ENCODE data around the genes FOXP3, GAGE13, GAGE12E, PAGE1, USP27X, CLCN5, CENPVL2 and FAM156B.

- RRBS, result no CpG with 5 or more reads among the region's 5 CpGs
Measured at GRCh38 chrX:48538028-48538759, 1.3 kb upstream of the TBC1D25 start.

DNA sequence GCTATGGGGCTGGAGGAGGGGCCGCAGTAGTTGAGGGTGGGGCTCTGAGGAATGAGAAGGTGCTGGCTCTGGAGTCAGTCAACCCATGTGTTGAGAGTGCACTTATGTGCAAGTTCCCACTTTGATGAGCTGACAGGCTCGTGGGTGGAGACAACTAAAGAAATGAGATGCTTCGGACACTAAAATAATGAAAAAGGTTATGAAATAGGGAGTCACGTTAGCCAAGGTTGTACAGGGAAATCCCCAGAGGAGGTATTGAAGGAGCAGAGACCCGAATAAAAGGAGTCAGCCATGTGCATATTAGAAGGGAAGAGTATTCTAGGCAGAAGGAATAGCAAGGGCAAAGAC, 648 bp downstream of the TBC1D25 start:
- RRBS, result no CpG with 5 or more reads among the region's 5 CpGs

DNA sequence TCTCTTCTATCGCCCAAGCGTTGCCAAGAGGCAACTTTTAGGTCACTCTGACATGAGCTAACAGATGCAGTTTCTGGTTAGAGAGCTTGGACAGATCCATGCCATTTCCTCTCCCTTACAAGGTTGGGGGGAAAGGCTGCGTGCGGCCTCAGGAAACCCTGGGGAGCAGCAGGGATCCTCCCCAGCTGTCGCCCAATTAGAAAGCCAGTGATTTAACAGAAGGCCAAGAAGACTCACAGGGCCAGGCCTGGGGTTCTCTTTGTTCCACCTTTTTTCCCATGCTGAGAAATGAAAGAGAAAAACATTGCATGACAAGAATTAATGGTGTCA, 35.2 kb upstream of the WAS start:
- RRBS, result no CpG with 5 or more reads among the region's 5 CpGs

DNA sequence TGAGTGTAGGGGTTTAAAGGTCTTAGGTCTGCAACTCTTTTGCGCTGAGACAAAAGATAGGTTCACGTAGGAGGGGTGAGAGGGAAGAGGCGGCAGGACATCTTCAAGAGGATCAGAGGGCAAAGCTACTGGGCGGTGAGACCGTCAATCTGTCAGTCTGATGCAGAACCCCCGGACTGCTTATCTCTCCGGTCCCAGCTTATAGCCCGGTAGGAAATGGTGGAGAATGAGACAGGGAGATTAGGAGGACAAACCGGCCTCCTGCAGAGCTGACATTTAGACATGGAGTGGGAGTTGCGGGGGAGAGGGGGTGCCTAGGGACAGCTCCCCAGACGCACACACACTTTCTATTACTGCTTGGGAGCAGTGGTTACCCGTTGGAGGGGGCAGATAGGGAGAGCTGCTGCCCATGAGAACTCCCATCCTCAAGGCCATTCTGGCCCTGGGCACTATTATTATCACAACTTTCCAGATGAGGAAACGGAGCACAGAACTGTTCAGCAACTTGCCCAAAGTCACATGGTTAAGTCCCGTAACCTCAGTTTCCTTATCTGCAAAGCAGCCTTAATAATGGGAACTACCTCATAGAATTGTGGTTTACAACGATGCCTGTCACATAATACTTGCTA, 1.2 kb upstream of the HDAC6 start:
- RRBS, result no CpG with 5 or more reads among the region's 15 CpGs

DNA sequence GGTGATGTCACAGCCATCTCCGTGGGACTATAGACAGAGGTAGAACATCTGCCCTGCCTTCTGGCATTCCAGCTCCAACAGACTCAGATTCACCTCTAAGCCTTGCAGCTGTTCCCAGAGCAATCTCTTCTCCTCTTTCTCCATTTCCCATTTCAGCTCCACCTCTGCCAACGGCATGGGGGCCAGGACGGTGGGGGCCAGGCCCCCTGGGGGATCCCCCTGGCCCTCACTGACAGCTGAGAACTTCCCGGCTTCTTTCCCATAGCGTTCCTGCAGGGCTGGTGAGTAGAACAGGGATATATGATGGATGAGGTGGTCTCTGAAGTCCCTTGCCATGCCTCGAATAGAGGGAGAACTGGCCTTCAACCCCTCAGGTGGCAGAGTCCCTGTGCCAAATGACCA, 11.2 kb downstream of the GRIPAP1 start:
- RRBS, result 71% methylated on average over 1 of the region's 6 CpGs

GRCh38 chrX:49041693-49042762, 1.1 kb downstream of the TFE3 start:
- RRBS, result no CpG with 5 or more reads among the region's 12 CpGs

GRCh38 chrX:49264419-49265091, at the start of gene FOXP3:
FOXP3 (minus strand) TSS chrX:49264710.
- RRBS, result no CpG with 5 or more reads among the region's 14 CpGs

DNA sequence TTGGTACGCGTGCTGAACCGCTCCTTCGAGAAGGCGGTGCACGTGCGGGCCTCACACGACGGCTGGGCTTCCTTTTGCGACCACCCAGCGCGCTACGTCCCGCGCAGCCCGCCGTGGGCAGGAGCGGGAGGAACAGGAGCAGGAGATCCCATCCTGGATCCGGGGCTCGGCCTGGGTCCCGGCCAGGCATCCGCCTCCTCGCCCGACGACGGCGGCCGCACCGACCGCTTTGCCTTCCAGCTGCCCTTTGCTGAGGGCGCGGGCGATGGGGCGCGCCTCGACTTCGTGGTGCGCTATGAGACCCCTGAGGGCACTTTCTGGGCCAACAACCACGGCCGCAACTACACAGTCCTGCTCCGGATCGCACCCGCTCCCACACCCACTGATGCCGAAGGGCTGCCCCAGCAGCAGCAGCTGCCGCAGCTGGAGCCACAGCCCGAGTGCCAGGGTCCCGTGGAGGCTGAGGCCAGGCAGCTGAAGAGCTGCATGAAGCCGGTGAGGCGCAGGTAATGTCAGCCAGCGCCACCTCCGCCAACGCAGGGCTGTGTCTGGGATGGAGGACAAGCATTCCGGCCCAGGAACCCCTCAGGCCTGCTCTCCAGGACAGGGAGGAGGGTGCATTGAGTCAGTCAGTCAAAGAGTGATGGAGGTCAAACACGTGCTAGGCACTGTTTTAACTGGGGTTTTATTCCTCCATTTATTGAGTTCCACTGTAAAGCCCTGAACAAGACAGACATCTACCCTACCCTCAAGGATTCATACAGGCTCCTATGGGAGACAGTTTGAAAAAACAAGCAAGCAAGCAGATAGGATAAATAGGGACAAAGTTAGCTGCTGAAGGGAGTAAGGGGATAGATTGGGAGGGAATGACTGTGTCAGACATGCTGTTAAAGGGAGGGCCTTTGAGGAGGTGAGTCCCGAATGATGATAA, 1.0 kb downstream of the PPP1R3F start:
- RRBS, result 86% methylated on average over 4 of the region's 55 CpGs

DNA sequence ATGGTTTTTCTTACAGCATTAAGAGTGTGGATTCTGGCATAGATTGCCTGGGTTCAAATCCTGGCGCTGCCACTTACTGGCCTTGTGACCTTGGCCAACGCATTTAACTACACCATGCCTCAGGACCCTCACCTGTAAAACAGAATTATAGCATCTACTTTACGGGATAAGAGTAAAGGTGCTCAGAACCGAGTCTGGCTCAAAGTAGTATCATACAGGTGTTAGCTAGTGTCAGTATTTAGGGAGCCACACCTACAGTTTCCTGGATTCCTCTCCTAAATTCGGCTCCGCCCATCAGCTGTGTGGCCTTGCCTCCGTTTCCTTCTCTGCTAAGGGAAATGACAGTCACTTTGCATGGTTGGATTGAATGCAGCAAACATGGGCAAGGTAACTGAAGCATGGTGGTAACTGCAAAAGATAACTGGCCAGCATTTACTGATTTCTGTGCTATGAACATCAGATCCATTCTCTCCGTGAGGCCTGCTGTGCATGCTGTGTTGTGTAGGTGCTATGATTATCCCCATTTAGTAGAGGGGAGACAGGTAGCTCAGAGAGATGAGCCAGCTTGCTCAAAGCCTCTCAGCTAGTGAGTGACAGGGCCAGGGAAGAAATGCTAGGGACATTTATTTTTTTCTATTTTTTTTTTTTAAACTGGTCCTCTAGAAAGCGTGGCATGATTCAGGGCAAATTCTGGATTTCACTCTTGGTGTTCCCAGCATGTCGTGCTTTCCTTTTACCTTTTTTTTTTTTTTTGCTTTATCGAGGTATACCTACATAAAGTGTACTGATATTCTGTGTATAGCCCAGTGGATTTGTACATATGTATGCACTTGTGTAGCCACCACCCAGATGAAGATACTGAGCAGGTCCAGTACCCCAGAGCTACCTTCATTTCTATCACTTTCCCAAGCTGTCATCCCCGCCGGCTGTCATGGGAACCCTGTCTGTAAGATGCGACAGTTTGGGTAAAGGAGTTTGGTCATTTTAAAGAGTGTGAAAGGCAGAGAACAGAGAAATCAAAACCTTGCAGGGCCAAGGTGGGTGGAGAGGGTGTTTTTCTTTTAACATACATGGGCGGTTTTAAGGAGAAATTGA, 3.0 kb downstream of the PPP1R3F start:
- RRBS, result no CpG with 5 or more reads among the region's 15 CpGs

DNA sequence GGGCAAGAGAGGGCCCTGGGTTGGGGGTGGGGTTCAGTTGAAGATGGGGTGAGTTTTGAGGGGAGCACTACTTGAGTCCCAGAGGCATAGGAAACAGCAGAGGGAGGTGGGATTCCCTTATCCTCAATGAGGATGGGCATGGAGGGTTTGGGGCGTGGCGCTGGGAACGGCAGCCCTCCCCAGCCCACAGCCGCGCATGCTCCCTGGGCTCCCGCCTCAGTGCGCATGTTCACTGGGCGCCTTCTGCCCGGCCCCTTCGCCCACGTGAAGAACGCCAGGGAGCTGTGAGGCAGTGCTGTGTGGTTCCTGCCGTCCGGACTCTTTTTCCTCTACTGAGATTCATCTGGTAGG, at the start of gene GAGE13:
TSS of gene GAGE13 (plus strand) at position 239 of the 351 bp plus-strand sequence.
- RRBS, result no CpG with 5 or more reads among the region's 14 CpGs

- RRBS, result no CpG with 5 or more reads among the region's 28 CpGs
Measured at GRCh38 chrX:49551016-49551586, at the start of gene GAGE12E. GAGE12E (plus strand) TSS chrX:49551289.

DNA sequence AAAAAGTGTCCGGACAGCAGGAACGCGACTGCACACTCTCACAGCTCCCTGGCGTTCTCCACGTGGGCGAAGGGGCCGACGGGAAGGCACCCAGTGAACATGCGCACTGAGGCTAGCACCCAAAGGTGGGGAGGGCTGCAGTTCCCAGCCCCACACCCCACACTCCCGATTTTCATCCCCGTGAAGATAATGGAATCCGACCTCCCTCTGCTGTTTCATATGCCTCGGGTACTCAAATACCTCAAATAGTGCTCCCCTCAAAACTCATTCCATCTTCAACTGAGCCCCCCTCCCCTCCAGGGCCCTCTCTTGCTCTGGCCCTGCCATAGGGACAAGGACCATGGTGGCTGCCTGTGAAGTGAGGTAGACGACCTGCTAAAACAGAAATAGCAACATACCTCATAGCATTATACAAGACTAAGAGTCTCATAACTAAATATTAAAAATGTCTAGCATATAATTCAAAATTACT, at the start of gene PAGE1:
TSS of gene PAGE1 (minus strand) at position 59 of the 472 bp plus-strand sequence.
- RRBS, result no CpG with 5 or more reads among the region's 14 CpGs

DNA sequence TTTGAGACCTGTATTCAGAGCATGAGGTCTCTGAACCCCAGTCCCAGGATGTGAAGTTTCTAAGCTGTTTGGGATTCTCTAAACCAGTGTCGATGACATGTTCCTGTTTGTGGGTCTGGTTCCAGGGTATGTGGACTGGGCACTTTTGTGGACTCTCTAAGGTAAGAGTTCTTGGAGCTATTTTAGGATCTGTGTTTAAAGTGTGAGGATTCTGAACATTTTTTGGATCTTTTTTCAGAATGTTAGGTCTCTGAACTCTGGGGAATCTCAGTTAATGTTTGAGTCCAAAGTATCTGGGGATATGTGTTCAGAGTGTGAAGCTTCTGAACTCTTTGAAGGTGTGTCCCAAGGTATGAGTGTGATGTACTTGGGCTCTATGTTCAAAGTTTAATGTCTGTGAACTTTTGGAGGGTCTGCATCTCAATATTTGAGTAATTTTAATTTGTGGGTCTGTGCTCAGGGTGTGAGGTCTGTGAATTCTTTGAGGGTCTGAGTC, 35.5 kb upstream of the PAGE4 start:
- RRBS, result no CpG with 5 or more reads among the region's 1 CpG

GRCh38 chrX:49878800-49879760, at the start of gene USP27X:
USP27X (plus strand) TSS chrX:49879484.
- RRBS, result no CpG with 5 or more reads among the region's 75 CpGs

GRCh38 chrX:49922228-49922851, at the start of gene CLCN5:
CLCN5 (plus strand) TSS chrX:49922596.
- RRBS, result 32% methylated on average over 13 of the region's 53 CpGs

- RRBS, result no CpG with 5 or more reads among the region's 2 CpGs
Measured at GRCh38 chrX:50068133-50068811, 132.5 kb downstream of the AKAP4 start.

GRCh38 chrX:50634160-50634693, 163.6 kb upstream of the DGKK start:
- RRBS, result no CpG with 5 or more reads among the region's 11 CpGs

DNA sequence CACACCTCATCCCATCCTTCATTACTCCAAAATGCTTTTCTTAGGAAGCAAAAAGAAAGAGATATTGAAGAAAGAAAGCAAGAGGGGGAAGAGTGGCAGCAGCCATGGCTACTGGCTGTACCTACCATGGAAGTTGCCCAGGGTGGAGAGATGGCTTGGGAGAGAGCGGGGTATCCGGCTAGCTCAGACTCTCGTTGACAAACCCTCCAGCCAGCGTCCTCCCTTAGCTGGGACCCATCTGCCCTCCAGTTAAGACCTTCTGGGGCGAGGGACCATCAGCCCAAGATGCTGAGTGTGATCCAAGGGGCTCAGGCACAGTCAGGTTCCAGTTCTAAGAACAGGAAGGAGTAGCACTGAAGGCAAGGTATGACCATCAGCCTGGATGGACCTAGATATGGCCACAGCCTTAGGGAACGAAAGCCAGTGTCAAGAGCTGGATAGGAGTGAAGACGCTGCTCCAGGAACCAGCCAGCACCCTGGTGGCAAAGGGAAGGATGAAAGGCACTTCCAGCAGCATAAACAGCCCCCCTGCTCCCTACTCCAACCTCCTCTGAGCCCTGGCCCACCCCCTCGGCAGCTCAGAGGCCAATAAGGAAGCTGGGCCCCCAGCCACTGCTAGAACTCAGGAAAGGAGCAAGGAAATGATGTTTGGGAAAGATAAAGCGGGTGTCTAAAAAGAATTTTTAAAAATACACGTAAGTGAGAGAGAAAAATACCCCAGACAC, 170.6 kb downstream of the SHROOM4 start:
- RRBS, result no CpG with 5 or more reads among the region's 10 CpGs

- RRBS, result no CpG with 5 or more reads among the region's 44 CpGs
Measured at GRCh38 chrX:51682615-51683119, at the start of gene CENPVL2. CENPVL2 (minus strand) TSS chrX:51682831.

GRCh38 chrX:52897083-52897612, at the start of gene FAM156B:
FAM156B (plus strand) TSS chrX:52897330.
- RRBS, result no CpG with 5 or more reads among the region's 62 CpGs